Epithelial cell of esophagus (primary cell): ENCODE measurements around a stretch of chr7.

DNA sequence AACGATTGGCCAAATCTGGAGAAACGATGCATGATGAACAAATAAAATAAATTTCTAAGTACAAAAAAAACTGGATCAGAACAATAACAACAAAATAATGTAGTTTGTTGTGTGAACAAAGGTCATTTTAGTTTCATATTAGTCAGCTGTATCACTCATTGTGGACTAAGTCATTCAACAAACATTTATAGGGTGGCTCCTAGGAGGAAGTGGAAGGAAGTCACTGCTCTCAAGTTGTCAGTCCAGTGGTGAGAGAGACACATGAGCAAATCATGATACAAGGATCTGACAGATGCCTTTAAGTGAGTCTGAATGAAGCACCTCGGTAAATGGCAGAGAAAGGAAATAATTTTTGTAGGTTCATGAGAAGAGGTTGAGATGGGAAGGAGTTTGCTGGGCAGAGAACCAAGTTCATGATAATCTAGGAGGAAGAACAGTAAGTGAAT, 56.8 kb downstream of the EPDR1 start:
- RRBS = no CpG with 5 or more reads among the region's 3 CpGs

DNA sequence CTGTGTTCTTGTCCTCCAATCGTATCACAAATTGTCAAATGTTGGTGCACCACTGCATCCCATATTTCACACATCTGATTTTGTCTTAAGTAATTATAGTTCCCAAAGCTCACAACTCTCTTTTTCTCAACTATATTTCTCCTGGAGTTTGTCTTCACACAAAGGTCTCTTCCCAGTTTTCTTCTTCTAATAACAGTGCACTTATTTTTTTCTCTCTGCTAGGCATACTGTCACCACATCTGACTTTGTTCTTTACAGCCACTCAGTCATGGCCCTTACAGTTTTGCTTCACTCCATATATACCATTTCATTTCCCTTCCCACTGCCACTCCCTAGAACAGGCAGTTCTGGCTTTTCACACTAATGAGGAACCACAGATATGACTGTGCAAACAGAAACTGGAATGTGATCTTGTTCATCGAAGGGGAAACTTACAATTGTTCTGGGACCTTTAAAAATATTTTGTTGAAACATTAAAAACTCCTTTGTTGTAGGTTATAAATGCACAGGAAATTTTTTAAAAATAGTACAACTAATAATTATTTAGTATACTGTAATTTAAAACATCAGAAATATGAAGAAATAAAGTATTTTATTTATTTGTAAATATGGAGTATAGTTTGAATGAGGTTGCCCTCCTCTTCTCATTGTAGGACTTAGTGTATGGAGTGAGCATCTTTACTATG, 67.3 kb downstream of the EPDR1 start:
- RRBS = no CpG with 5 or more reads among the region's 2 CpGs

GRCh38 chr7:38002890-38003444, 82.5 kb downstream of the EPDR1 start:
- RRBS = no CpG with 5 or more reads among the region's 4 CpGs

GRCh38 chr7:38220498-38220796, 42.4 kb downstream of the STARD3NL start:
- RRBS = no CpG with 5 or more reads among the region's 3 CpGs

GRCh38 chr7:38313698-38314152, 135.7 kb downstream of the STARD3NL start:
- RRBS = no CpG with 5 or more reads among the region's 3 CpGs

- RRBS = no CpG with 5 or more reads among the region's 1 CpG
These were observed 162.4 kb downstream of the STARD3NL start for GRCh38 chr7:38340385-38340812.

- RRBS = no CpG with 5 or more reads among the region's 7 CpGs
These were observed 122.0 kb upstream of the AMPH start for GRCh38 chr7:38753116-38753601.

GRCh38 chr7:38978349-38979048, 790 bp downstream of the POU6F2 start:
- RRBS = no CpG with 5 or more reads among the region's 9 CpGs

GRCh38 chr7:39013298-39013956, 35.7 kb downstream of the POU6F2 start:
- RRBS = no CpG with 5 or more reads among the region's 20 CpGs

GRCh38 chr7:39353476-39354453, 212.4 kb upstream of the YAE1 start:
- RRBS = 57% methylated on average over 7 of the region's 18 CpGs

DNA sequence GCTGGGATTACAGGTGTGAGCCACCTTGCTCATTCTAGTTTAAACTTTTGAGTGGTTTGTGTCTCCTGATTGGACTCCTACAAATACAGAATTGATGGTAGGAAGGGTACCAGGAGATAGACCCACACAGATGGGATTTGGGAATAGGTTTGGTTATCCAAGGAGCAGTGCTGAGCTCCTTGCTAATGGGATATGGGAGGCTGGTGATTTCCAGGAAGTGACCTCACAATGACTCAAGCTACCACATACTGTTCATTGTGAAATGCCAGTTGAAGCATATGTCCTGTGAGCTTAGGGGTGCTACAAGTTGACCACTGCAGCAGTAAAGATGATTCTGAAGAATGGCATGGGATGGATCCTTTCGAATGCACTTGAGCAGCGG, 158.1 kb downstream of the RALA start:
- RRBS = no CpG with 5 or more reads among the region's 2 CpGs

DNA sequence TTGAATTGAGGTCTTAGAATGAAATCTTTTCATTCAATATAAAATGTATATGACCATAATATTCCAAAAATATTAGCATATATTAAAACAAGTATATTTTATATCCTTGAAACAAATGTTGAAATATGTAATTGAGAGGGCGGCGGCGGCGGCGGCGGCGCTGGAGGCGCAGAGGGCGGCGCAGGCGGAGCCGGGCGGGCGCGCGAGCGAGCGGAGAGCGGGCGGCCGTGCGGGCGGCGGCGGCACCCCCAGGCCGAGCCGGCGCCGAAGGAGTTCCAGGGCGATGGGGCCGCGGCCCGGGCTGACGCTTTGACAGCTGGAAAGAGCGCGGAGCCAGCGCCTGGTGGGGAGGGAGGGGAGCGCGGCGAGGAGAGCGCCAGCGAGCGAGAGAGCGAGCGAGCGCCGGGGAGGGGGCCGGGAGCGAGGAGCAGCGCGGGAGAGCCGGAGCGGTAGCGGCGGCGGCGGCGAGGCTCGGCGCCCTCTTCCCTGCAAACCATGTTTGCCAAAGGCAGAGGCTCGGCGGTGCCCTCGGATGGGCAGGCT, 116.9 kb upstream of the CDK13 start:
- RRBS = 2% methylated on average over 12 of the region's 63 CpGs

DNA sequence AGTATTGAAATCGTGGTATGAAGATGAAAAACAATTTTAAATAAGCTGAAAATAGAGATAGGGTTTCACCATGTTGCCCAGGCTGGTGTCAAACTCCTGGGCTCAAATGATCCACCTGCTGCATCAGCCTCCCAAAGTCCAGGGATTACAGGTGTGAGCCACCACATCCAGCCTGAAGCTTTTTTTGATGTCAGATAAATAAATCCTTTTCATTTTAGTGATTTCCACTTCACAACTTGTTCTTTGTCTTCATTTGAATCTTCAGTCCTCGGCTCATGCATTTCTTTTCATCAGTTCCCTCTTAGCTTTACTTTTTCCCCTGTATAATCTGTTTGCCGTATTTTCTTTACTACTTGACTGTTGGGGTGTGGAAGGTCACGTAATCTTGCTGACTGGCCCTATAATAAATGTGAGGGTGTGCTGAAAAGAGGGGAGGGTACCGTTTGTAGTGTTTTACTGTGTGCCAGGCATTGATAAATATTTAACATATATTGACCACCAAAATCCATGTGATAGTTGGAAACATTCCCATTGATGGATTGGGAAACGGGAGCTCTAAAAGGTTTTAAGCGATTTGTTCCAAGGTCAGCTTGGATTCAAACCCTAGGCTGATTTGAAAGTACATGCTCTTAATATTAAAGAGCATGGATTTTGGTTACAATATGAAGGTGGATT, 4.8 kb downstream of the CDK13 start:
- RRBS = no CpG with 5 or more reads among the region's 7 CpGs

DNA sequence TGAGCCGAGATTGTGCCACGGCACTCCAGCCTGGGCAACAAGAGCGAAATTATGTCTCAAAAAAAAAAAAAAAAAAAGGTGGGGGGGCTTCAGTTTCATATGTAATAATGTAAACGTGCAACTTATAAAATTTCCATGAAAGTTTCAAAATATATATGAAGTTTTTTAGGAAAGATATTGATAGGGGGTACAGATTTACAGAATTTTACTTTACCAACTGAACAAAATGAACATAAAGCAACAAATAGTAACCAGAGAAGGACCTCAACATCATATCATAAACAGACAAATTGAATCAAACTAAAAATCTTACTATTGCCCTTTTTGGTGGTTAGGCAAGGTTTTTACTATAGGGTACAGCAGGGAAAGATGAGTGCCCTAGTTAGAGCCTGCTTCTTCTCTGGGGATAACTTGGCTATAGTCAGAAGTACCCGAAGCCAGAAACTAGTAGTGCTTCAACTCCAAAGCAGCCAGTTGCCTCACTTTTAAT, 70.2 kb downstream of the MPLKIP start:
- RRBS = no CpG with 5 or more reads among the region's 5 CpGs

- RRBS = no CpG with 5 or more reads among the region's 3 CpGs
These were observed 99.3 kb downstream of the SUGCT start for GRCh38 chr7:40234098-40234433.

DNA sequence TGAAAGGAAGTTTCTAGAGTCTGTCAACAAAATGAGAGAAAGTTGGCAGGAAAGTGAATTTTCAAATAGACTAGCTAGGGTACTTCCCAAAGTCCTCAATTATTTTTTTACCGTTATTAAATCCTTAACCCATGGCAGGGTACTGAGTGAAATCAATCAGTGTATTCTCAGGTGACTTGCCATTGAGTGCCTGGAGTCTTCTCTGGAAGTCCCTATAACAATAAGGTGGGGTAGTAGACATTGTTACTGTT, 622.0 kb downstream of the SUGCT start:
- RRBS = no CpG with 5 or more reads among the region's 1 CpG

DNA sequence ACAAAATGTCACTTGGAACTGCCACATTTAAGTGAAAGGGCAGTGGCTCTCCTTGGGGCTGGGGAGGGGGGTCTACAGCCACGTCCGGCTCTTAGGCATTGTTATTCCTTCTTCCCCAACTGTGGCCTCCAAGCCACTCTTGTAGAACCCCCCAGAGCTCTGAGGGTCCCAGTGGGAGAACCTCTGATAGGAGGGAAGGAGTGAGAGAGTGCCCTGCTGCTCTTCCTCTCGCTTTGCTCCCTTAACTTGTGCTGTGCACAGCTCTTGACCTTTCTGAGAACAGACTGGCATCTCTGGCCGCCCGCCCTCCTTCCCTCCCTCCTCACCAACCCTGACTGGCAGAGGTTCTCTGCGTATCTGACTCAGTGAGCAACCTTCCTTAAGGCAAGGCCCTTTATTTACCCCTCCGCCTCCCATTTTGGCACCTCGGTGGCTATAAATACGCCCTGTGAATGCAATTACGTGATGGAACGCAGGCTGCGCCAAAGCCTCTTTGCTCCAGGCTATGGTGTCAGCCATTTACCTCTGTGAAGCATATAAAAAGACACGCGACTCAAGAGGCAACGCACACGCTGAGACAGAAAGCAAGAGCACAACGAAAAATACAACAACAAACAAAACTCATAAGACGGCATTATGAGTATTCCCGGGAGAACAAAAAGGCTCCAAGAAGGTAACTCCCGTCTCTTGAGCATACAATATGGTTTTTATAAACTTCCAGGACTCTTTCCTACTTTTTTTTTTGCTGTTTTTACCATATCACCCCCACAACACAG, 764.3 kb downstream of the SUGCT start:
- RRBS = no CpG with 5 or more reads among the region's 20 CpGs

DNA sequence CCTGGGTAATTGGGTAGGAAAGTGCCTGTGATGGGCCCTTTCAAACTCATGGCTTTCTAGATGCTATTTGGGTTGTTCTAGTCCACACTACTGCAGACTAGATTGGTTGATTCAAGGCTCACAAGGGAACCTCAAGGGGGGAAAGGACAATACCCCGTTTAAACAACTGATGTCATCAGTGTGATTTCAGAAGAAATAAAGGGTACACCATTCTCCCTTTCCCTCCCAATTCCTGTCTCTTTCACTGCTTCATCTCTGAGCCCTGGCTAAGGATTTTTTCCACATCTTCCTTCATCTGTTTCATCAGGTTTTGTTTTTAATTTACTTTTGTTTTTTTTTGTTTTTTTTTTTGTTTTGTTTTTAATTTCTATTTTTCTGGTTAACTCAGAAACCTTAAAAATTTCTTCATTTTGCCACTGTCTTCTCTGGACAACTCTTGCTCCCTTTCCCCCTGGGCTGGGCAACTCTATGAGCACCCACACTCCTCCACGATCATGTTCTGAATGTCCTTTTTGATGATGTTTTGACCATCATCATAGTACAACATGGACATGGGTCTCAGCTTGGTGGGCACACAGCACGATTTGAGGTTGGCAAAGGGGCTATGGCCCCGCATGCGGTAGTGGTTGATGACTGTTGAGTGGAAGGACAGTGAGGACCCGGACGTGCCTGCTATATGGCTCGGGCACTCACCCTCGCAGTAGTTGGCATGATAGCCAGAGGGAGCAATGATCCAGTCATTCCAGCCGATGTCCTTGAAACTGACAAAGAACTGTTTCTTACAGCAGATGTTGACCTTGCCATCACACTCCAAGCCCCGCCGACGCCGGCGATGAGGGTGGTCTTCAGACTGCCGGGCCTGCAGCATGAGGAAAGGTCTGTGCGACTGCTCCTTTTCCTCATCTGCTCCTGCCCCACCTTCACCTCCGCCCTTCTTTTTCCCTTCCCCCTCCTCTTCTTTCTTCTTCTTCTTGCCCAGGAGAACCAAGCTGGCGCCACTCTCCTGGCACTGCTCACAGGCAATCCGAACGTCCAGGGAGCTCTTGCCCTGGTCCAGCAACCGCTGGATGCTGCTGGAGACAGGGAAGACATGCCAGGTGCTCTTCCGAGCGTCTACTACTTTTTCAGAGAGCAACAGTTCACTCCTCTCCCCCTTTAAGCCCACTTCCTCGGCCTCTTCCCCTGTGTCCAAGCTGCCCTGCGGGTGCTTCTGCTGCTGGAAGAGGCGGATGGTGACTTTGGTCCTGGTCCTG, 13.3 kb downstream of the INHBA start:
- RRBS = 78% methylated on average over 4 of the region's 27 CpGs